Thoracic aorta (tissue), 1 donor: ENCODE results near the gene SMC2.

GRCh38 chr9:99040878-99041685 is 63.8 kb upstream of the TGFBR1 start:
- RAMPAGE, long total RNA: no peak

GRCh38 chr9:99137607-99138188 is 32.8 kb downstream of the TGFBR1 start:
- RAMPAGE, long total RNA: no peak

GRCh38 chr9:99150051-99150671 is 45.2 kb downstream of the TGFBR1 start:
- RAMPAGE, long total RNA: no peak

DNA sequence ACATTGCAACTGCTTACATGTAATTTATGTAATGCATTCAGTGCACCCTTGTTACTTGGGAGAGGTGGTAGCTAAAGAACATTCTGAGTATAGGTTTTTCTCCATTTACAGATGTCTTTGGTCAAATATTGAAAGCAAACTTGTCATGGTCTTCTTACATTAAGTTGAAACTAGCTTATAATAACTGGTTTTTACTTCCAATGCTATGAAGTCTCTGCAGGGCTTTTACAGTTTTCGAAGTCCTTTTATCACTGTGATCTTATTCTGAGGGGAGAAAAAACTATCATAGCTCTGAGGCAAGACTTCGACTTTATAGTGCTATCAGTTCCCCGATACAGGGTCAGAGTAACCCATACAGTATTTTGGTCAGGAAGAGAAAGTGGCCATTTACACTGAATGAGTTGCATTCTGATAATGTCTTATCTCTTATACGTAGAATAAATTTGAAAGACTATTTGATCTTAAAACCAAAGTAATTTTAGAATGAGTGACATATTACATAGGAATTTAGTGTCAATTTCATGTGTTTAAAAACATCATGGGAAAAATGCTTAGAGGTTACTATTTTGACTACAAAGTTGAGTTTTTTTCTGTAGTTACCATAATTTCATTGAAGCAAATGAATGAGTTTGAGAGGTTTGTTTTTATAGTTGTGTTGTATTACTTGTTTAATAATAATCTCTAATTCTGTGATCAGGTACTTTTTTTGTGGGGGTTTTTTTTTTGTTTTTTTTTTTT is 45.9 kb downstream of the TGFBR1 start:
- RAMPAGE, long total RNA: no peak

DNA sequence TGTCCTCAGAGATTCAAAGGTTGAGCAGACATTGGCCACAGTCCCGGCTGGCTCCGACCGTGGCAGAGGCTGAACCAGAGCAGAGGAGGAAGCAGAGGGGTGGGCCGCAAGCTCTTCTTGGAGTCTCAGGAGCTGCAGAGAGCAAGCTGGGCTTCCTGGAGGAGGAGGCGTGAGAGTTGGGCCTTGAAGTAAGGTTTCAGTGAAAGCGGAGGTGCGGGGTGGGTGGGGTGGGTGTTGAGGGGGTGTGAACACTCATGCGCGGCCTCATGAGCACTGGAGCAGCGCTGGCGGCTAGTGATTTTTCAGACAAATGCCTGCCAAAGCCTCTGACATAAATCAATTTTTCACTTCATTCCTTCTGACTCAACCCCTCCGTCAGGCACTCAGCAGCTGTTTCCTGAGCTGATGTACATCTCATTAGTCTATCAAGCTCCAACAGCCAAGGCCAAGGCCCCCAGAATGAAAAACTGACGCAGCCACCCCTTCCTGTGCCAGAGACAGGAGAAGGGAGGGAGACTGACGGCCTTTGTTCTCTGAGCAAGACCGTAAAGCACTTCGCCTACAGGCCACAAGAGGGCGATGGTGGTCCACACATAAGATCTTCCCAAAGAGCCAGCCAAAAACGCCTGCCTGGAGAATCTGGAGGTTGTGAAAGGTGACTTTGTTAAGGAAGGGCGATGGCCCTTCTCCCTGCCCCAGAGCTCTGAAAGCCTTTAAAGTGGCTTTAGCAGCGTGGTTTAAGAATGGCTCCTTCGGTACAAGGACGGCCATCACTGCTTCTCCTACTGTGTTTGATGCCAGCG is 37.3 kb downstream of the ALG2 start:
- RAMPAGE, long total RNA: no peak

GRCh38 chr9:99358616-99359145 is 136.6 kb downstream of the SEC61B start:
- RAMPAGE, long total RNA: no peak

- RAMPAGE, long total RNA: no peak
Observed at GRCh38 chr9:99359155-99359920, 137.3 kb downstream of the SEC61B start.

GRCh38 chr9:99498621-99498962 is 276.5 kb downstream of the SEC61B start:
- RAMPAGE, long total RNA: no peak

DNA sequence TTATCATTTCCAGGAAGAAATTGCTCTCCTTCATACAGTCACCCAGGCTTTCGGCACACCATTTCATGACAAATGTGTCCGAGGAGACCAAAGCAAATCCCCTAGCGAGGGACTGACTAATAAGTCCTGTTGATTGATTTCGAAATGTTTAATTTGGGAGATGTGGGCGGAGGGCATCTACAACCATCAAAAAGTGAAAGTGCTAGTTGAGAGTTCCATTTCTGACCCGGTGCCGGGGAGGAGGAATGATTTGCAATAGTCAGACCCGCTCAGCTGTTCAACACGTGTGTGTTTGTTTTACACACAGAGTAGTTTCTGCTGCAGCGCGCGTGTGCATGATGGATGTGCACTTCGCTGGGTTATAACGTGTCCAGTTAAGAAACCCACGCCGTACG is 908 bp upstream of the NR4A3 start:
- RAMPAGE, long total RNA: no peak

- RAMPAGE, long total RNA: no peak
Observed at GRCh38 chr9:100002570-100002894, 96.1 kb downstream of the STX17 start.

DNA sequence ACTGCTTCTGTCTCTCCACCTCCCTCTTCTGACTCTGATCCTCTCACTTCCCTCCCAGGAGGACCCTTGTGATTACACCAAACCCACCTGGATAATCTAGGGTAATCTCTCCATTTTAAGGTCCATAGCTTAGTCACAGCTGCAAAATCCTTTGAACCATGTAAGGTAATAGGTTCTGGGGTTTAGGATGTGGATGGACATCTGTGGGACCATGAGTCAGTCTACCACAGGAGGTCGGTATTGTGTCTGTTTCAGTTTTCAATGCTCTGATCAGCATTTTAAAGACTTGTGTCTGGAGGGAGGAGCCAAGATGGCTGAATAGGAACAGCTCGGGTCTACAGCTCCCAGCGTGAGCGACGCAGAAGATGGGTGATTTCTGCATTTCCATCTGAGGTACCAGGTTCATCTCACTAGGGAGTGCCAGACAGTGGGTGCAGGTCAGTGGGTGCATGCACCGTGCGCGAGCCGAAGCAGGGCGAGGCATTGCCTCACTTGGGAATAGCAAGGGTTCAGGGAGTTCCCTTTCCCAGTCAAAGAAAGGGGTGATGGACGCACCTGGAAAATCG is 112.6 kb downstream of the CAVIN4 start:
- RAMPAGE, long total RNA: no peak

DNA sequence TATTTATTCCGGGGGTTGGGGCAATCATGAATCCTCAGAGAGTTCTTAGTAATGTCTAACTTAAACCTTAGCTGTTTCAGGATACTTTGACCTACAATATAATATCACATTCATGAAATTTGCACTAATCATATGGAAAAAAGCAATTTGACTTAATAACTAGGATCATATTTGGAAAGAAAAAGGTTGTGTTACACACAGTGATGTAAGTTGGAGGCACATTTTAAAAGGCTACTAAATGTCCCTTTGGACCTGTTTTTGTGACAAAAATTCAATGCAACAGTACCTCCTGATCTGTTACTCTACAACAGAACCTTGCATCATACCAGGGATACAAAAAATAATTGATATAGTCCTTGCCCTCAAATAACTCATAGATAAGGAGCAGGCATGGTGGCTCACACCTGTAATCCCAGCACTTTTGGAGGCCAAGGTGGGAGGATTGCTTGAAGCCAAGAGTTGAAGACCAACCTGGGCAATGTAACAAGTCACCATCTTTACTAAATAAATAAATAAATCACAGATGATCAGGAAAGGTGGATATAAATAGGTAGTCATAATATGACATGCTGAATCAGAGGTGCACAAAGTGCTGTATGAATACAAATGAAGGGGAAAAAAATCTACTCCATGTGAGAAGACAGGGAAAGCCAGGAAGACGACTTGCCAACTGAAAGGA is 67.0 kb downstream of the BAAT start:
- RAMPAGE, long total RNA: no peak

- RAMPAGE, long total RNA: no peak
Observed at GRCh38 chr9:101326623-101327074, 58.2 kb downstream of the BAAT start.

- RAMPAGE, long total RNA: no peak
Observed at GRCh38 chr9:101372411-101372641, 12.5 kb downstream of the BAAT start.

GRCh38 chr9:101381786-101382537 is 2.8 kb downstream of the BAAT start:
- RAMPAGE, long total RNA: no peak

DNA sequence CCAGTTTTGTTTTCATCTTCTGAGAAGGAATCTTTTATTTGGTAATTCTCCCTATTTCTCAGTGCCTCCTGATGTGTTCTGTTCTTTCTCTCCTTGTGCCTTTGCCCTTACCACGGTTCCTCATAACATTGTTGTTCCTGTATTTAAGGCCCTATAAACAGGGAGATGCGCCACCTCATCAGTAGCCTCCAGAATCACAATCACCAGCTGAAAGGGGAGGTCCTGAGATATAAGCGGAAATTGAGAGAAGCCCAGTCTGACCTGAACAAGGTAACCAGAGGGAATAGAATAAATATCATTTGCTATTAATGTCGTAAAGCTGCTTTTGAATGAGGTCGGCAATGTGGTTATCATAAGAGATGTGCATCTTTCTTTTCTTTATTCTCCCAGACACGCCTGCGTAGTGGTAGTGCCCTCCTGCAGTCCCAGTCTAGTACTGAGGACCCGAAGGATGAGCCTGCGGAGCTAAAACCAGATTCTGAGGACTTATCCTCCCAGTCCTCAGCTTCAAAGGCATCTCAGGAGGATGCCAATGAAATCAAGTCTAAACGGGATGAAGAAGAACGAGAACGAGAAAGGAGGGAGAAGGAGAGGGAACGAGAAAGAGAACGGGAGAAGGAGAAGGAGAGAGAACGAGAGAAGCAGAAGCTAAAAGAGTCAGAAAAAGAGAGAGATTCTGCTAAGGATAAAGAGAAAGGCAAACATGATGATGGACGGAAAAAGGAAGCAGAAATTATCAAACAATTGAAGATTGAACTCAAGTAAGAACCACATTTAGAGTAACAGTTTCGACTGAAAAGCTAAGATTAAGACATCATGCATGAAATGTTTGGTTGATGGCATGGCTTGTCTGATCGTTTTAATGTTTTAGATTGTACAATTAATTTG is 18.6 kb downstream of the RNF20 start:
- RAMPAGE, long total RNA: no peak

DNA sequence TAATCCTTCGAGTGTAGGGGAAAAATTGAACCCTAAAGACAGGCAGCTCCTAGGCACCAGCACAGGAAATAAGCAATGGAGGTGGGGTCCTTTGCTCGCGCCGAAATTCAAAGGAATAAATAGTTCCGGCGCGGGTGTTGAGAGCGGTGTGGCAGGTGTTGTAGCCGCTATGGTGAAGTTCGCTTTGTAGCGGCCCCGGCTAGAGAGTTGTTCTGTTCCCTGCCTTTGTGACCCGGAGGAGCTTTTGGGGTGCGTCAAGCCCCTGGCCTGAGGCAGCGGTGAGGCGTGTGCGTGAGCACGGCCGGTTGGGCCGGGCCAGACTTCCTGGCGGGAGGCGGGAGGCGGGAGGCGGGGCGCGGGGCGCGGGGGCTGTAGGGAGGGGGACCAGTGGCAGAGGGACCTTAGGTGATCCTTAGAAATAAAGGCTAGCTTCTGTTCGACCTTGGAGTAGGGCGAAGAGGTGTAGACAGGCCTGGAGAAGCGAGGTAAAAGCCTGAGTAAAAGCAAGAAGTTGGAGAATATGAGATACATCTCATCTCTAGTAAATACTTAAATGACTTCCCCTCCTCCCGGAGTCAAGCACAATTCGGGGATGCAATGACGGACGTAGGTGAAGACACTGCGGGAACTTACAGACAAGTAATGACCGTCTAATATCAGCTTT is at the start of gene SMC2:
Gene SMC2 (plus strand): TSS at position 110 of the 664 bp plus-strand sequence.
- RAMPAGE, long total RNA: start-site peak on the plus strand centred at position 98 of the sequence, 97 bp wide, 21 reads

GRCh38 chr9:104814974-104815528 is 51.1 kb downstream of the NIPSNAP3B start:
- RAMPAGE, long total RNA: no peak

GRCh38 chr9:104841455-104842411 is 77.8 kb downstream of the NIPSNAP3B start:
- RAMPAGE, long total RNA: no peak

DNA sequence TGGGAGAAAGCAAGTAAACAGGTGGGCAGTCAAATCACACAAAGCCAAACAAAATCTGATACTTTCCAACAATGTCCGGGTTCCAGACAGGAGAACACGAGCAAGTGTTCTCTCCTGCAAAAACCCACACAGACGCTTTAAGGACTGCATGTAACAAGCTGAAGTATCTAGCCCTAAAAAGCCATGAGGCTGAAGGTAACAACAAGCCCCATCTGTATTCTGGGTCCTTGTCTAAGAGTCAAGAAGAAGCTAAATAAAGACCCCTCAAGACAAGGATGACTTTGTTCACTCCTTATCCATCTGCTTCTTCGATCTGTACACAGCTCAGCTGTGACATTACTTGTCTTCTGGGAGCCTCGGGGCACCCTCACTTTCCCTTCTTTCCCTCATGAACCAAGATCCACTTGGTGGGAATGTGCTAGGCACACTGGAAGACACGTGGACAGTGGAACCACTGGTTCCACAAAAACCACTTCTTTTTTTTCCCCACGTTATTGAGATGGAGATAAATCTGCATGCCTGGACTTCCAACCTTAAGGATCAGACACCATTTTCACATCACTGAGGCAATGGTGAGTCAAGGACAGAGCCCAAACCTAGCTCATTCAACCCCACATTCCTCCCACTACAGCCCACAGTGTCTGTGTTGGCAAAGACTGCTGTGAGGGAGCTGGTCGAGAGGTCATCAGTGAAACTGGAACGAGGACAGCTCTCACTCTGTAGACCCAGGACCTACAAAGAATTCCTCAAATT is 75.0 kb downstream of the ABCA1 start:
- RAMPAGE, long total RNA: no peak